Diencephalon (tissue), 2 donors: ENCODE measurements around a stretch of chr3.

GRCh38 chr3:63968922-63969283 lies 54.4 kb downstream of the PSMD6 start:
- RAMPAGE, long total RNA, result no peak

GRCh38 chr3:64210095-64210807 lies 15.0 kb downstream of the PRICKLE2 start:
- RAMPAGE, long total RNA, result no peak

DNA sequence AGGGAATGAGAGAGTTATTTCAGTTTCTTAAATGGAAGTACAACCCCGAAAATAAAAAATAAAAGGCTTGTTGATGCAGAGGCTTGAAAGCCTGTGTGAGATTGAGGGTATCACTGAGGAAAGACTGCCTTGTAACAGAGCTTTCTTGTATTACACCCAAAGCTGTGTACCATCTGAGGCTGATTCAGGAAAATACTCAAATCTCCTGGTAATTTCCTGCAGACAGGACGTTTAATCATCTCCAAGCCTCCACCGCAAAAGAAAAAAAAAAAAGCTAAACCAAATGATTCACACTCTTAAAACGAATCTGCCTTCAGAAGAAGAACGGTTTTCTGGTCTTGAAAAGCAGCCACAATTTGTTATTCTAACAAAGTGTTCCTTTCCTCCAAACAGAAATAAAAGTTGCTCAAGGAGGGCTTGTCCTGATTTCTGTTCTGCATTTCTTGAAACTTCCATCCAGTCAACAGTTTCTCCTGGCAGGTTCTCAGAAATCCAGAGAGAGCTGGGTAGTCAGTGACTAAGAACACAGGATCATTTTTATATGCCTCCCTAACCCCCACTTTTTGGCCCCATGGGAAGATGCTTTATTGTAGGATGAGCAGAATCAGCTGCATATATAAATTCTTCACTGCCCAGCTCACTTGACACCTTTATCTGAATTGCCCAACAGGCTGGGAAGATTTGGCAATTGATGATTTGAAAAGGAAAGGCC lies 40.8 kb upstream of the PRICKLE2 start:
- RAMPAGE, long total RNA, result no peak

GRCh38 chr3:64563530-64564560 lies 124.0 kb downstream of the ADAMTS9 start:
- RAMPAGE, long total RNA, result no peak

DNA sequence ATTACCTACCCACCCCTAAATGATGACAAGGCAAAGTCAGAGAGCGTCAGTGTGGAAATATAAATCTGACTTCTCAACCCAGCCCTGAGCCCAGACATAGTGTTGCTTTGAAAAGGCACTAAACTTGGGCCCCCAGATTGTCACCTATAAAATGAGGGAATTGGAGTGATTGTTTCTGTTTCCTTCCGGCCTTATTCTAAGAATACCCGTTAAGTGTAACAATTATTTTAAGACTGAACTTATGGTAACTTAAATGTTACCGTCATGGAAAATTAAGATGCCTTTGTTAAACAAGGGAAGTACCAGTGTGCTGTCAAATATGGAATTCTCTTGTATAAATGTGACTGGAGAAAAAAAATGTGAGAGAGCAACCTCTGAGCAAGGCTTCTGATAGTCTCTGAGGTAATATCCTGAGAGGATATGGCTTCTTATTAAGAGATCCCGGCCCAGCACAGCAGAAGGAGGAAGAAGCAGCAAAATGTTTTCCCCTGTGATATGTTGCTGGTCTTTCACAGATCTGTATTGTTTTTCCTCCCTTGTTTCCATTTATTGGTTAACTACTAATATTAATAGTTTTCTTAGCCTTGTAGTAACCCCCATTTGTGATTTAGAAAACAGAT lies 480.7 kb upstream of the ADAMTS9 start:
- RAMPAGE, long total RNA, result no peak

GRCh38 chr3:65509116-65510068 lies 529.3 kb downstream of the MAGI1 start:
- RAMPAGE, long total RNA, result no peak

DNA sequence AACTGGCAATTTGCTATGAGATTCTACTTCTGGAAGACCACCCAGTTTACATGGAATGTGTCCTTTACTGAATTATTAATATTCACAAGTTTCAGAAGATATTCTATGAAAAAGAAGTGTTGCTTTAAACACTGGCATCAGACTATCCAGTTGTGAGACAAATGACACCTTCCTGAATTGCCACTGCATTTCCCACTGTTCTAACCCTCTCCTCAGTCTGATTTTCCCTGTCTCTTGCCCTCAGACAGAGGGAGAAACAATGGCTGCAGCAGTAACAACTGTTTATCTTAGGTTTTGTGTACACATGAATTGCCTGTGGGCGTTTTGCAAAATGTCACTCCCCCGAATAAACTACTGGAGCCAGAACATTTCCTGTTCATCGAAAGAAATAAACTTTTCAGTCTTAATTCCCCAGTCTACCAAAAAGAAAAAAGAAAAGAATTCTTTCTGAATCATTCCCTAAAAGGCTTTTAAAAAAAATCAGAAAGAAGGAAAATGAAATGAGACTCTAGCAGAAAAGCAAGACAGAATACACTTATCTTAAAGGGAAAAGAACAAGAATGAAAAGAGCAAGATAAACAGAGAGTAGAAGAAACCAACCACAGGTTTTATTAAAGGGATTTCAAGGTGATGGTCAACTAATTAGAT lies 155.1 kb downstream of the MAGI1 start:
- RAMPAGE, long total RNA, result no peak

DNA sequence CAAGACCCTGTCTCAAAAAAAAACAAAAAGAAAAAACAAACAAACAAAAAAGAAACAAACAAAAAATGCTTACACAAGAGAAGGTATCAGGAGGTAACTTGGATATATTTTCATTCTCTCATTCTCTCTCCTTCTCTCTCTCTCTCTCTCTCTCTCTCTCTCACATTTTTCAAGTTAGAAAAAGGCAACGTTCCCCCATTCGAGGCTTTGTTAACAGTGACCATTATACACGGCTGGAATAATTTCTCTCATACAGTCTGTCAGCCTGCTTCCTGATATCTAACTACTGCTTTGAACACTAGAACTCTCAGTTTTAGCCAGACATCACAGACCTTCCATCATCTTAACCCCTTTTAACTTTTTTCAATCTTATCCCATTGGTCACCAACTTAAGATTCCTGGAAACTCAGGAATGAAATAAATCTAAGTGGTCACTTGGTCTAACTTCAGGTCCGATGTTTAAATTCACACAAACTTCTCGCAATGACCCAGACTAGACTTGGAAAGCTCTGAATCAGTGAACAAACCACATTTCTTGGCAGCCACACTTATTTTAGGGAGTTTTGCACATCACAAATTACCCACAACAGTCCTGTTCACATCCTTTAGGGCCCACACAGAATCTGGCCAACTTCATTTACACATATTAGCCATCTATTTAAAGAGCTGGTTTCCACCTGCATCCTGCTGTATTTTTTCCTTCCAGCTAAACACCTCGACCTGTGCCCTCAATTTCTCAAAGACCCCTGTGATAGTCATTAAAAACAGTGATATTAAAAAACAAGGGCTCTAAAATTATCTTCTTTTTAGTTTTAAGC lies 119.0 kb downstream of the MAGI1 start:
- RAMPAGE, long total RNA, result no peak

- RAMPAGE, long total RNA, result no peak
Observed at GRCh38 chr3:65936764-65937762, 101.7 kb downstream of the MAGI1 start.

GRCh38 chr3:66039152-66039501 lies 409 bp upstream of the MAGI1 start:
- RAMPAGE, long total RNA, result no peak

DNA sequence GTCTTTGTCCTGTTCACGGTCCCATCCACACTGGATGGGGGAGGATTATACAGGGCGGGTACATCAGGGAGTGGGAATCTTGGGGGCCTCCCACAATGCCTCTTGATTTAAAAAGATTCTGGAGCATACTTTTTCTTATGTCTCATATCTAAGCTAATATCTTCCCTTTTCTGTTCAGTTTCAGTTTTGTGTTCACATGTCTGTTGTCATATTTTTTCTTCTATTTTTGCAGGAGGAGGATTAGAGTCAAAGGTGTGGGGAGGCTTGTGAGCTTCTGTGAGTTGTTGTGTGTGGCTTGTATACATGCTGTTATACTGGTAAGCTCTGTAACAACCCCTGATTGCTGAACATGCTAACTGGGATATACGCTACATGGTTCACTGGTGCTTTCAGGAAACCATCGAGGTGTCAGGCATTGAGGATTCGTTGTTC lies 83.4 kb downstream of the SLC25A26 start:
- RAMPAGE, long total RNA, result no peak

- RAMPAGE, long total RNA, result no peak
Observed at GRCh38 chr3:66385972-66386537, 114.8 kb downstream of the LRIG1 start.

- RAMPAGE, long total RNA, result no peak
Observed at GRCh38 chr3:66425056-66425539, 75.7 kb downstream of the LRIG1 start.

DNA sequence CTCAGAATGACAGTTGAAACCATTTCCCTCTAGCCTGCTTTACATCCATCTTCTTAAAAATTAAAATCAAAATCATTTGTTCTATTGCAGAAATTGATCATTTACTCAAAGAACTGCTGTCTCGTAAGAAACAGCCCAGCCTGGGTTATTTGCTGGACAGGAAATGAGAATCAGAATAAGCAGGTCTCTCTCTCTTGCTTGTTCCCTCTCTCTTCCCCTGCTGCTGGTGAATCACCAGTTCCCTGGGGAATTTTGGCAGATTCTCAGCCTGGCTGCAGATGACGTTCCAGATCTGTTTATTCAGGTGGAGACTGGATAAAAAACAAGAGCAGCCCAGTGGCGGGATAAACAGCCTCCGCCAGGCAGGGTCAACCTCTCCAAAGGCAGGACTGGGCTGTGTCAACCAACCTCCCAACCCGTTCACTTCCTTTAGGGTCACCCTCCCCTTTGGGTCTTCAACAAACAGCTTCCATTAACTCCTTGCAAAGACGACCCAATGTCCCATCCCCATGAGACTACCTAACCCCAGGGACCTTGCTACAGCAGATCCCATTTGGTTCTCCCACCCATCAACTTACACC lies 72.1 kb downstream of the LRIG1 start:
- RAMPAGE, long total RNA, result no peak

- RAMPAGE, long total RNA, result no peak
Observed at GRCh38 chr3:66497274-66497604, 3.6 kb downstream of the LRIG1 start.

GRCh38 chr3:66582953-66583436 lies 82.2 kb upstream of the LRIG1 start:
- RAMPAGE, long total RNA, result no peak

DNA sequence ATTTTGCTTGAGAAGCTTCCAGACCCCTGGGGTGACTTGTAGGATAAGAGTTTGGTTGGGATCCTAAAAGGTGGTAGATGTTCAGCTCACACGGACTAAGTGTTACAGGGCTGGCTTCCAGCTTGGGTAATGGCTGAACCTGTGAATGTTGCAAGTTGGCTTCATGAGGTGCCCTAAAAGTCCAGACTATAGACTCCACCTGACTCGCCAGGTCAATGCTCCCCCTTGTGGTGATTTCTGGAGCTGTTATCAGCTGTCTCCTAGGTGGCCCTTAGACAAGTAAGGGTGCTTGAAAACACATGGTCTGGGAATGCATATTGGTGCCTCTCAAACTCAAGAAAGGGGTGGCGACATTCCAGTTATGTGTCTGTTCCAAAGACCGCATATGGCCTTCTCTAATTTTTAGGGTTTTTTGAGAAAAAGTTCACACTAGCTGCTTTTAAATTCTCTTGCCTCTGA lies 175.8 kb upstream of the KBTBD8 start:
- RAMPAGE, long total RNA, result no peak

- RAMPAGE, long total RNA, result no peak
Observed at GRCh38 chr3:66988952-66989730, 9.0 kb upstream of the KBTBD8 start.

GRCh38 chr3:67650093-67650443 lies 4.3 kb downstream of the SUCLG2 start:
- RAMPAGE, long total RNA, result no peak

- RAMPAGE, long total RNA, result no peak
Observed at GRCh38 chr3:68081575-68082008, 77.5 kb downstream of the TAFA1 start.